Placental pericyte (primary cell): ENCODE results near the genes ZNF765 and LAIR1.

DNA sequence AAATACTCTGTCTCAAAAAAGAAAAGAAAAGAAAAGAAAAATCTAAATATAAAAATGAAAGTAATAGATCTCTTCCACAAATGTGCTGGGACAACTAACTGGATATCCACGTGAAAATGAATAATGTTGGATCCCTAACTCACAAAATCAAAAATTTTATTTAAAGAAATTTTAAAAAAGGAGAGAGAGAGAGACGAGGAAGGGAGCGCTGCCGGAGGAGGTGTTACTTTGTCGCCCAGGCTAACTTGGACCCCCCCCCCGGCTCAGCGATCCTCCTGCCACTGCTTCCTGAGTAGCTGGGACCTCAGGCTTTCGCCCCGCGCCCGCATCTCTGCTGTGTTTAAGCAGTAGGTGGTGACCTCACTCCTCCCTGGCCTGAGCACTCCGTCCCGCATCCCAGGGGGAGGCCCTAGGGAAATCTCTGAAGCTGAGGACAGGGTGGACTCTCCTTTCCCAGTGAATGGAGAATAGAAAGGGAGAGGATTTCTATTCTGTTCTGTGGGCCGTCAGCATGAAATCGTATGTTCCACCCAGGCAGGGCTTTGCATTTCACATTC is 547 bp upstream of the ZNF845 start:
- CAGE, long polyA plus RNA, result no peak

DNA sequence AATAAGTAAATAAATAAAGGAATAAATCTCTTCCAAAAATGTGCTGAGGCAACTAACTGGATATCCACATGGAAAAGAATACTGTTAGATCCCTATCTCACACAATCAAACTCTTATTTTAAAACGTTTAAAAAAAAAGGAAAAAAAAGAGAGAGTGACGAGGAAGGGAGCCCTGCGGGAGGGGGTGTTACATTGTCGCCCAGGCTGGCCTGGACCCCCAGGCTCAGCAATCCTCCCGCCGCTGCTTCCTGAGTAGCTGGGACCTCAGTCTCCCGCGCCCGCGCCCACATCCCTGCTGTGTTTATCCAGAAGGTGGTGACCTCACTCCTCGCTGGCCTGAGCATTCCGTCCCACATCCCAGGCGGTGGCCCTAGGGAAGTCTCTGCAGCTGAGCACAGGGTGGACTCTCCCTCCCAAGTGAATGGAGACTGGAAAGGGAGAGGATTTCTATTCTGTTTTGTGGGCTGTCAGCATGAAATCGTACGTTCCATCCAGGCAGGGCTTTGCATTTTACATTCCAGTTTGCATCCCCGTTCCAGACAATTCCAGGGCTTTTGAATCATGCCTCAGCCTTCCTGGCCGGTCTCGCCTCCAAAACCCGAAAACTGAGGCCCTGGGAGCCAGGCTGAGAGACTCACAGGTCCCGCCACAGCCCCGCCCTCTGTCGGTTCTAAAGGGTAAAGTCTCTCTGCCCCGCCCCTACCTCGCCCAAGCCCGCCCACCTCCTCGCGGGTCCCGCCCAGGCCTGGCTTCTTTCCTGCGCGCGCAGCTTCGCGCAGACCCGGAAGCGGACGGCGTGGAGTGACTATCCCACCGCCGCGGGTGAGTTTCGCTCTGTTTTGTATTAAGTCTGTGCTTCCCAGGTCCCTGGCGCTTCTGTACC is at the start of gene ZNF765:
ZNF765 (plus strand) TSS at position 778 of the 883 bp plus-strand sequence.
- CAGE, long polyA plus RNA, result no peak

DNA sequence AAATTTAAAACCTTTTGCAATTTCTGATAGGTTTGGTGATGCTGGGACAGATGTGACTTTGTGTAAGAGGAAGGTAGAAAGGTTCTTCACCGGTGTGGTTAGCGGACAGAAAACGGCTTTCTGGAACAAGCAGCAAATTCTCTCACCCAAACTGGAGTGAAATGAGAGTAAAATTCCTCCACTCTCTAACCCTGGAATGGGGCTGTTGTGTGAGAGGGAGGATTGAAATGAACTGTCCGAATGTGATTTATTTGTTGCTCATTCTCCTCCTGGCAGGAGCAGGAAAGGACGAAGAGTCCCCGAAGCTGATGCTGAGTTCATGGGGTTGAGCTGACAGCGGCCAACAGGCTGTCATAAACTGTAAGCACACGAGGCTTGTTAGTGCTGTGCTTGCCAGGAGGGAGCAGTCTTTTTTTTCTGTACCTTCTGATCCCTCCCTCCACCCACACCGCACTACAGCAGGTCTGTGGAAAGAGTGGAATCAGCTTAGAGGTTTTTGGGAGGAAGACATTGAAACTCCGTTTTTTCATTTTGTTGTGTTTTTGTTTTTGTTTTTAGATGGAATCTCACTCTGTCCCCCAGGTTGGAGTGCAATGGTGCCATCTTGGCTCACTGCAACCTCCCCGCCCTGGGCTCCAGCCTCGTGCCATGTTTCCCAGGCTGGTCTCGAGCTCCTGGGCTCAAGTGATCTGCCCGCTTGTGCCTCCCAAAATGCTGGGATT is 33.0 kb upstream of the ZNF331 start:
- CAGE, long polyA plus RNA, result no peak

DNA sequence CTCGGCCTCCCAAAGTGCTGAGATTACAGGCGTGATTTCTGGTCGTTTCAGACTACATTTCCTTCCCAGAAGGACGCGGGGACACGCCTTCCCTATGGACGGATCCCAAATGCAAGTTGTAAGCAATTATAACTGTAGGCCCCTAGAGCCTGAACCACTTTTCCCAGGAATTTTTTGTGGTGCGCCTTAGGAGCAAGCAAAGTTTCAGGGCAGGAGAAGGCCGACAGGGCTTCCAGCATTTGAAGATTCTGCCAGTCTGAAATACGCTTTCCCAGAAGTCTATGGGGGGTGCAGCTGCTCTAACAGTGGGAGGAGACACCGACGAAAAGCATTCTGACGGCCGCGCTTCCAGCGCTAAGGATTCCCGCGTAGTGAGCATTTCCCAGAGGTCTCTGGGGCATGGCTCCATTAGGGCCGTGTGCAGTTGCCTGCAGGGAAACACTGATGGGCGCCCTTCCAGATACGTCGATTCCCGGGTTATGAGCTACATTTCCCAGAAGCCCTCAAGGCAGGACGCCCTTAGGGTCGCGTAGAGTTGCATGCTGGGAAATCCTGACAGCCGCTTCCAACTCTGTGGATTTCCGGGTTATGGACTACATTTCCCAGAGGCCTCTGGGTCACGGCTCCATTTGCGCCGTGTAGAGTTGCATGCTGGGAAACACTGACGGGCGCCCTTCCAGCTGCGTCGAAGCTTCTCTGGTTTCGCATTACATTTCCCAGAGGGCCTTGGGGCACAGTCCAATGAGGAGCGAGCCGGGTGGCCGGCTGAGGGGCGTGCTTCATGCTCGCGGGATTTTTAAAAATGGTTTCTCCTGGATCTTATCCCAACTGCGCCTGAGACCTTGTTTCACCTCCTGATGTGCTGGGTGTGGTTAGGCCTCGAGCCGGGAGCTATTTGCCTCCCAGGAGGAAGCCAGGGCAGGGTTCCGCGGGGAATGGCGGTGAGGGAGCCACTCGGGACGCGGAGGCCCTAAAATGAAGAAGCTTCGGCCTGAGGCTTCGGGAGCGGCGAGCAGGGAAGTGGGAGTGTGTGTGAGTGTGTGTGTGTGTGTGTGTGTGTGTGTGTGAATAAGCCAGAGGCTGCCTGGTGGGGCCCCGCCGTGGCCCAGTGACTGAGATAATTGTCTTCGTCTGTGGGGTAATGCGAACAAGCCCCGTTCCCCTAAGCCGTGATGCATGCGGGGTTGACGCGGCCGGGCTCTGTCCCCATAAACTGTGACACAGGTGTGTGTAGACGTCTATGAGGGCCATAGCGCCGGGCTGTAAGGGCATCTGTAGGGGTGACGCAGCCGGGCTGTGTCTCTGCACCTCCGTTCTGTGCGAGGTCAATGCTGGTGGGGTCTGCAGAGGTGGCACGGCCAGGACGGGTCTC is 17.2 kb upstream of the ZNF331 start:
- CAGE, long polyA plus RNA, result no peak

- CAGE, long polyA plus RNA, result no peak
These were observed 860 bp upstream of the ZNF331 start for GRCh38 chr19:53537079-53537491.

- CAGE, long polyA plus RNA, result no peak
These were observed 20.6 kb downstream of the ZNF331 start for GRCh38 chr19:53558299-53559278.

GRCh38 chr19:53908031-53908474 is 1.0 kb upstream of the CACNG7 start:
- CAGE, long polyA plus RNA, result no peak

DNA sequence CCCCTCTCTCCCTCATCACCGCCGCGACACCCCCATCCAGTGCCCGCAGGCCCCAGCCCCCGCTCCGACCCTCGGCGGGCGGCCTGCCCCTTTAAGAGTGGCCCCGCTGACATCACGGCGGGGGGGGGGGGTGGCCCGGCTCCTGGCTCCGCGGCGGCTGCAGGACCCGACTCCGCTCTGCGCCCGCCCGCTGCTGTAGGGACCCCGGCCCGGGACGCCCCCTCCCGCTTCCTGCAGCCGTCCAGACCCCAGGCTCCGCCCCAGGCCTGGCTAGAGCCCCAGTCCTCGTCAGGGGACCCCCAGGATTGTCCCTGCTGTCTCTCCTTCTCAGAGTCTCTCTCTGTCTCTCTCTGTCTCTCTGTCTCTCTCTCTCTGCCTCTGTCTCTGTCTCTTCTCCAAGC is 603 bp upstream of the CACNG7 start:
- CAGE, long polyA plus RNA, result no peak

GRCh38 chr19:53961784-53962581 is 754 bp upstream of the CACNG8 start:
- CAGE, long polyA plus RNA, result no peak

DNA sequence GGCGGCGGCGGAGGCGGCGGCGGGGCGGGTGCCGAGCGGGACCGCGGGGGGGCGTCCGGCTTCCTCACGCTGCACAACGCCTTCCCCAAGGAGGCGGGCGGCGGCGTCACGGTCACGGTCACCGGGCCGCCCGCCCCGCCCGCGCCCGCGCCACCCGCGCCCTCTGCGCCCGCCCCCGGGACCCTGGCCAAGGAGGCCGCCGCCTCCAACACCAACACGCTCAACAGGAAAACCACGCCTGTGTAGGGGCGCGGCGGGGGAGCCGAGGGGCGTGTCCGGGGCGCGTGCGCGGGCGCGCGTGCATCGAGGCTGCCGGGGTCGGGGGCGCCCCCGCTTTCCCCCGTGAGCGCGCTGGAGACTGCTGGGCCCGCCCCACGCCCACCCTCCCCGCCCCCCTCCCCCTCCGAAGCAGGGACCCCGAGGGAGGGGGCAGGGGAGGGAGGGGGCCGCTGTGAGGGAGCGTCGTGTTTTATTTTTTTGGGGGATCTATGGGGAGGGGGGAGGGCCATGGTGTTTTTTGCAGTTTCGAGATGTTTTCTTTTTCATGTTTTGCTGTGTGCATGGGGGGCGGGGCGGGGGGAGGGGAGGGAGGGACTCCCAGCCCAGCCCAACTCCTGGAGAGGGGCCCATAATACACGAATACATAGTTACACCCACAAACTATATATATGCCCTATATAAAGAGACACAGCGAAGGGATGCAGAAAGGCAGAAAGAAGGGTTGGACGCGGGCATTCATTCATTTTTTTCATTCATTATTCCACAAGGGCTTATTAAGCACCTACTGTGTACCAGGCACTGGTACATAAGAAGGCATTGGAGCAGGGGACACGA is 8.6 kb upstream of the CACNG6 start:
- CAGE, long polyA plus RNA, result no peak

DNA sequence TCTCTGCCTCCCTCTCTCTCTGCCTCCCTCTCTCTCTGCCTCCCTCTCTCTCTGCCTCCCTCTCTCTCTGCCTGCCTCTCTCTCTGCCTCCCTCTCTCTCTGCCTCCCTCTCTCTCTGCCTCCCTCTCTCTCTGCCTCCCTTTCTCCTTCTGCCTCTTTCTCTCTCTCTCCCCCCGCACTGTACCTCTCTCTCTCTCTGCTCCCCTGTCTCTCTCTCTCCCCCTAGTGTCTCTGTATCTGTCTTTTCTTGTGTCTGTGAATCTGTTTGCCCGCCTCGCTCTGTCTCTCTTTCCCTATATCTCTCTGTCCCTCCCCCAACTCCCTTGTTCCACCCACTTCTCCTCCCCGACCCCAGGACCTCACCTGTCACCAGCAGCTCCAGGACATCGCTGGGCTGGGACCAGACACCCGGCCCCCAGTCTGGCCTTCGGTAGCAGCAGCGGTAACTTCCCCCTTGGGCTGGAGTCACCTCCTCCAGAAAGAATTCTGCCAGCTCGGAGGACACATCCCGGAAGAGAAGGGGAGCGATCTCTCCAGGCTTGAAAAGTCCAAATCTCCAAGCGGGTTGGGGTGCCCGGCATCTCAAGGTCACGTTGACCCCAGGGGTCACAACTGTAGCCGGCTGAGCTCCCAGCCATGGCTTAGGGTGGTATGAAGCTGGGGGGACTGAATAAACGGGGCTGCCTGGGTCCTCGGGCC is 4.0 kb downstream of the OSCAR start:
- CAGE, long polyA plus RNA, result no peak

DNA sequence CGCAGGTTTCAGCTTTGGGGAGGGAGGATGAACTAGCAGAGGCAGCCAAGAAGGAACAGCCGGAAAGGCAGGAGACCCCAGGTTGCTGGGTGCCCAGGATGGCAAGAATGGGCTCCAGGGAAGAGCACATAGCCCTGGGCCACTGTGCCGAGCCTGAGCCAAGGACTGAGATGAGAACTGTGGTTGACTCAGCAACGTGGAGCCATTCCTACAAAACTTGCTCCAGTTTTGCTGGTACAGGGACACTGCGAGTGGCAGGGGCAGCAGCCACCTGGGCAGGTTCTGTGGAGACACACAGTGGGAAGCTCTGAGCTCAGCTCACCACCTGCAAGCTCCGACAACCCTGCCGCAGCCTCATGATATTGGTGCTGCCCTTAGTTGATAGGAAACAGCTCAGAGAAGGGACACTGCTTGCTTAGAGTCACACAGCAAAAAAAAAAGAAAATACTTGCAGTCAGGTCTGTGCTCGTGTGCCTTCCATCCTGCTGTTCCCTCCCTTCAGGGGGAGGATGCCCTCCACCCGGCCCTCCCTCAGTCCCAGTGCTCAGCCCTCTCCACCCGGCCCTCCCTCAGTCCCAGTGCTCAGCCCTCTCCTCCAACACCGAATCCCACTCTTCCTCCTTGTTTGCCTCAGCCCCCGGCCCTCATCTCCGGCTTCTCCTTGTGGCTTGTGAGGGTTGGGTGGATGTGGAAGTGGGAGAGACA is 6.0 kb downstream of the TFPT start:
- CAGE, long polyA plus RNA, result no peak

DNA sequence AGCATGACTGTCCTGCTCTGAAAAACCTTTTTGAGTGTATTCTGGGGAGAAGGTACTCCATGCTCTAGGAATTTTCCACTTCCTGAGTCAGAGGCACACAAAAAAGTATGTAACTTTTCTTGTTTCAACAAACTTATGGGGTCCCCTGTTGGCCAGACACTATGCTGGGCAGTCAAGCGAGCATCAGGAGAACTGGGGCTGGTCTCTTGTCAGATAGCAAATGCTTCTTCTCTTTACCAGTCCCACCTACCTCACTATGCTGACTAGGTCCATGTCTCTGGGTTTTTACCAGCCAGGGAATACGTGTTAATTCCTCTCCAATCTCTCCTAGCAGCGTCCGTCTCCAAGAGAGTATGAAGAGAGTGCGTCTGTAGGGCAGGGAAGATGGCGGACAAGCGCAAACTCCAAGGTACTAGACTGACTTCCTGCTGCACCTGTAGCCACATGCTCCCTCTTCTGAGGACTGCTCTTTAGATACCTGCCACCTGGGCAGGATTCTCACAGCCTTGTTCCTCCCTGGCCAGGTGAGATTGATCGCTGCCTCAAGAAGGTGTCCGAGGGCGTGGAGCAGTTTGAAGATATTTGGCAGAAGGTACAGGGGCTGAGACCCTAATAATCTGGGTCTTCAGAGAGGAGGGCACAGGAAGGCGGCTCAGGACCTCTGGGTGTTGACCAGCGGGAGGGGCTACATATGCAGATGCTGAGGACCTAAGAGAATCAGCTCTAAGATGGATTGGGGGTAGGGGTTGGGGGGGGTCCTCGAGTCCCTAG is 5.2 kb downstream of the CNOT3 start:
- CAGE, long polyA plus RNA, result no peak

DNA sequence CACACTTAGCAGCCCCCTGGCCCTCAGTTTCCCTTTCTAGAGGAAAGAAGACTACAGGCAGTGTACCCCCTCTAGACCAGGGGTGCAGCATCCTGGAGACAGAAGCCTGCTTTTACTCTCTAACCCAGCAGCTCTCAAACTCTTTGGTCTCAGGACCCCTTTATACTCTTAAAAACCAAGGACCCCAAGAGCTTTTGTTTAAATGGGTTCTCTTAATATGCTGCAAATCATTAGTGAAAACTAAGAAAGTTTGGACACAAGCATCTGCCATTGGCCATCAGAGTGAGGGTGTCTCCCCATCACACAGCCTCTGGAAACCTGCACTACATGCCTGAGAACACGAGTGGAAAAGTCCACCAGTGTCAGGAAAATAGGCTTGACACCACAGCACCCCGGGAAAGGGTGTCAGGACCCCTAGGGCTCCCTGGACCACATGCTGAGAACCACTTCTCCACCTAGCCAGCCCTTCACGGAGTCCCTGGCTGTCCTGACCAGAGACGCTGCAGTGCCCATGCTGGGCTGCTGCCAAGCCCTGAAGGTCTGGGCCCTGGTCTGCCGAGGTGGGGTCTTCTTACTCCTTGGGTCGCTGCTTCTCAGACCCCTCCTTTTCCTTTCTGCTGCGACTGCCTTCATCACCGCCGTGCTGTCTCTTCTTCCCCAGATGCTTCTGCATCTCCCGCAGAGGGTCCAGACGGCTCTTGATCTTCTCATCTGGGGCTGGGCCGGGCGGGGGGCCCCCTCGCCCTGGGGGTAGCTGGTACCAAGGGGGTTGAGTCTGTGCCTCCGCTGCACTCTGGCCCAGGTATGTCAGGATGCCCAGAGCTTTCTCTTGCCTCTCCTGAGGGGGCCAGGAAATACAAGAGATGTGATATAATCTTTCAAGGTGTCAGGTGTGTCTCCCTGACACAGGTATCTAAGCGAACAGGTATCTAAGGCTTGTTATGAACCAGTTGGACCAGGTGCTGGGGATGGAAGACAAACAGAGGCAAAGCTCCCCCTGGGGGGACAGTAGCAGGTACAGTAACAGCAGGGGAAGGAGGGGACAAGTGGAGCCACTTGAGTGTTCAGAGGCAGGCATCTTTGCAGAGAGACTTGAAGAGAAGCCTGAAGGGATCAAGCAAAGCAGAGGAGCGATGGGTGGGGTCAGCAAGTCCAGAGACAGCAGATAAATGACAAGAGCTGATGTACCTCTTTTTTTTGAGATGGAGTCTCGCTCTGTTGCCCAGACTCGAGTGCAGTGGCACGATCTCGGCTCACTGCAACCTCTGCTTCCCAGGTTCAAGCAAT is 2.9 kb downstream of the LENG1 start:
- CAGE, long polyA plus RNA, result no peak

GRCh38 chr19:54189164-54189237 is 379 bp downstream of the MBOAT7 start:
- CAGE, long polyA plus RNA, result no peak

- CAGE, long polyA plus RNA, result no peak
These were observed 7.6 kb downstream of the RPS9 start for GRCh38 chr19:54207915-54208948.

GRCh38 chr19:54280396-54280955 is 434 bp downstream of the LILRB2 start:
- CAGE, long polyA plus RNA, result no peak

DNA sequence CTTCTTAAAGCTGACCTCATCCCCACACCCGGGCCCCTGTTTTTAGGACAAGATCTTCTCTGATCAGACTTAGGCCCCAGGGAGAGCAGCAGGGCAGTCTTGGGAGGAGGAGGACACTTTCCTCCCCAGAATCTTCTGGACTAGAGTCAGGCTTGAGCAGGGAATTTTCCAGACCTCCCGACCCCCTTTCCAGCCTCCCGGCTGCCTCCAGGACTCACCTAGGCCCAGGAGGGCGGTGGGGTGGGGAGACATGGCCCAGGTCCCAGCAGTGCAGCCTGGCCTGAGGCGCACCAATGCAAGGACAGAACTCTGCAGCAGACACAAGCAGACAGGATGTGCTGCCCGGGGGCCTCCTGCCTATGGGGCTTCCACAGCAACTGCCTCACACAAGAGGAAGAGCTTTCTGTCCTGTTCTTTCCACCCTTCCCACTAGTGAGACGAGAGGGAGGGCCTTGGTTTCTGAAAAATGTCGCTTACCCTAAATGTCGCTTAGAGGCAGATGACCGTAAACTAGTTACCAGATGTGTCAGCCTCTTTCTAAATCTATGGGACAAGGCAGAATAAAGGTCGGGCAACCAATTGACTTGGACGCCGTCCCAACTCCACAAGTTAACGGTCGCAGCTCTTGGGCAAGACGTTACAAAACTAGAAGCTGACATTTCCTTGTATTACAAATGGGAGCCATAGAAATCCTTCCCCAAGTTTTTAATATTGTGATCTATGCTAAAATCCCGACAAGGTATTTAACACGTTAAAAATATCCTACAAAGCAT is at the start of gene LAIR1:
LAIR1 (minus strand) TSS at position 379 of the 773 bp plus-strand sequence.
- CAGE, long polyA plus RNA, result no peak

DNA sequence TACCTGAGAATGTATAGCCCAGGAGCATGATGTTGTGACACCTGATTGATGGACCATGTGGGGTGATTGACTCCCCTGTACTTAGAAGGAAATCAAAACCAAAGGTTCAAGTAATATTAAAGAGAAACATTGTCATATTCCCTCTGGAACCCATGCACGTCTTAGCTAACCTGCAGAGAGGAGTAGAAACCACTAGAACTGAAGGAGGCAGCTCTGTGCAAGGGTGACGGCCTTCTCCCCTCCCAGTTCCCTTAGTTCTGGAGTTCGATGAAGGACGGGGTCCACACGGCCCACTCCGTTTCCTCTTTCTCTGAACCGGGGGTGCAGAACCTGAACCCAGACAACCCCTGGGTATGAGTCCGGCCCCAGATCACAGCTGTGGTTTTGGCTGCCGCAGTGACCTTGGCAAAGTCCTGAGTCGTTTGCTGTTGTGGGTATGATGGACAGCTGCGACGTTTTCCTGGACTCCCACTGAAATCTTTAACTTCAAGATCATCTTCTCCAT is 9.5 kb upstream of the LAIR1 start:
- CAGE, long polyA plus RNA, result no peak

- CAGE, long polyA plus RNA, result no peak
These were observed 4.8 kb downstream of the TTYH1 start for GRCh38 chr19:54419684-54420804.